ENCODE data around the genes BCAP29, LAMB1, IMMP2L and SMIM30.

- PRO-cap, result no peak
Observed at GRCh38 chr7:107069328-107070127, 25.0 kb downstream of the PRKAR2B start.

GRCh38 chr7:107387447-107388077 is 82.3 kb upstream of the GPR22 start:
- PRO-cap, result no peak

GRCh38 chr7:107492485-107493011 is 22.7 kb downstream of the GPR22 start:
- PRO-cap, result no peak

DNA sequence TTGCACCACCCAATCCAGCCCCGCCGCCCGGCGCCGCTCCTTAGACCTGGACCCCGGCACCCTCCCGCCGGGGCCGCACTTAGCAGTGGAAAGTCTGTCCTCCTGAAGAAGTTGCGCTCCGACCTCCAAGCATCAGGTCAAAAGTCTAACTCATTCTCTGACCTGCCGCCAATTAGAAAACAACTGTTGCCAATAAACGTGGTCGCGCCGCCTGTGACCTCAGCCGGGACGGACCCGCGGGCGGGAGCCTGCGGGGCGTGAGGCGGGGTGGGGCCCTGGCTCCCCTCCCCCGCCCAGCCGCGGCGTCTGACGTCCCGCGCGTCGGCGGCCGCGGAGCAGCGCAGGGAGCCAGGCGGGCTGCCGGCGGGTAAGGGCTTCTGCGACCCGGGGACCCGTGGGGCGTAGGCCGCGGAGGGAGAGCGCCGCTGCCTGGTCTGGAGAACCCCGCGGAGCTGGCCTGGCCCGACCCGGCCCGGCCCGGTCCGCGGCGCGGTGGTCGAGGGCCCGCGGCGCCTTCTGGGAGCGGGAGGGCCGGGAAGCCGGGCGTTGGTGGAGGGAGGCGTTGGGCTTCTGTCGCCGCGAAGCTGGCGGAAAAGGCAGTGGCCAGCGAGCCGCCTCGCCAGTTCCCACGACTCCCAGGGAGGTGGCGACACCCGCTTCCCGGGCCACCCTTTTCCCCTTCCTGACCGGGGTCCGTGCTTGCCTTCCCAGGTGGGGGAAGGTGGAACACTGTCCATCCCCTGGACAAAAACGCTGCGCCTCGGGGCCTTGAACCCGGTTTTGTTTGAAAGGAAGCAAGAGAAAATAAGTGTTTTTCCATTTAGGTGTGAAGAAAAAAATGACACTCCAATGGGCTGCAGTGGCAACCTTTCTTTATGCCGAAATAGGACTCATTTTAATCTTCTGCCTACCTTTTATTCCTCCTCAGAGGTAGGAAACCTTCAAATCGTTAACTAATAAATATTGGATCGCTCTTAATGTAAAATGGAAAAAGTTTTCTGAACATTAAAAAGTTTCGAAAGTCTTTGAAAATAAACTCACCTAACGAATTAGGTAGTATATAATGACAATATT is at the start of gene BCAP29:
BCAP29 (plus strand) TSS at position 312 of the 1,074 bp plus-strand sequence.
- PRO-cap, result unidirectional peak, plus-strand start at position 333 of the sequence; unidirectional peak, plus-strand start at position 404 of the sequence; bidirectional peak, plus-strand start at position 542 of the sequence, minus-strand start at position 518 of the sequence; bidirectional peak, plus-strand start at position 631 of the sequence, minus-strand start at position 564 of the sequence

- PRO-cap, result no peak
Observed at GRCh38 chr7:108001141-108001818, 1.7 kb downstream of the LAMB1 start.

- PRO-cap, result bidirectional peak, plus-strand start at chr7:108003222, minus-strand start at chr7:108003154
Observed at GRCh38 chr7:108002615-108003912, at the start of gene LAMB1. TSS of gene LAMB1 (minus strand) at chr7:108003161.

DNA sequence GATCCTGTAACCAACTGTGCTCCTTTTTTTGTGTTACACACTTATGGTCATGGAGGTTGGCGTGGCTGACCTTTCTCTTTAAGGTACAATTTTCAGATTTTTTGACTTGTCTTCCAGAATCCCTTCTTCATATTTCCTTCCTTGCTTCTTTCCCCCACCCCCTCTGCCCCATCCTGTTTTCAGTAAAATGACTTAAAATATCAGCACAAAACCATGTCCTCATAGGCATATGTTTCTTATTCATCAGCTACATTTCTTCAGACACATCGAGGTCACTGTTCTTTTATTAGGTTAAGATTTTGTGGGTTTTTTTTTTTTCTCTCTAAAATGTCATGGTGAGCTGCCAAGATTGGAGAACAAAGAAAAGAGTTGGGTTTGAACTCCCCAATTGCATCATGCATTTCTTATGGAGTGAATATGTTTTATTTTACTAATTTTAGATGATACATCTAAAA is 35.9 kb downstream of the LAMB4 start:
- PRO-cap, result unidirectional peak, minus-strand start at position 165 of the sequence

- PRO-cap, result no peak
Observed at GRCh38 chr7:108211294-108211886, 81.2 kb upstream of the LAMB4 start.

- PRO-cap, result no peak
Observed at GRCh38 chr7:108470486-108471215, 14.4 kb upstream of the NRCAM start.

GRCh38 chr7:108527922-108528928 is 2.3 kb upstream of the PNPLA8 start:
- PRO-cap, result no peak

DNA sequence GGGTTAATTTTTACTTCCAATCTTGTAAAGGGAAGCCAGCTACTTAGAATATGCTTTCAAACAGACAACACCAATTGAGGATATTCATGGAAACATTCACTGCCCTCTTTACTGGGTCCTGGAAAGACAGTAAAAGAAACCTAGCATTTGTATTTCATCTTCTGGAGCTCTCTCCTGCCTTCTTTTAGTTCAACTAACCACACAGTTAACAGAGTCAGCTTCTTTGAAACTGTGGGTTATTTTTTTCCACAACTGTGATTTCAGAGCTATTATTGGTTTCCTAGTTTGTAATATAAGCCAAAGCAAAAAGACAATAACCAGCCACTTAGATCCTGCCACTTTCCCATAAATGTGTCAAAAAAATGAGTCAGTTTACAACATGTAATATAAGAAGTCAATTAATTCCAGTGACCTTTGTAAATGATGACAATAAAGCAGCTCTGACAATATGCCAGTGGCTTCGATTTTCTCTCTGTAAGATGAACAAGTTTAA is 1.8 kb downstream of the LRRN3 start:
- PRO-cap, result no peak

- PRO-cap, result no peak
Observed at GRCh38 chr7:111231364-111231995, 140.6 kb downstream of the LRRN3 start.

GRCh38 chr7:111393208-111393921 is 168.9 kb downstream of the IMMP2L start:
- PRO-cap, result no peak

GRCh38 chr7:111399908-111400801 is 162.1 kb downstream of the IMMP2L start:
- PRO-cap, result no peak

- PRO-cap, result bidirectional peak, plus-strand start at chr7:111562617, minus-strand start at chr7:111562477
Observed at GRCh38 chr7:111562340-111562818, at the start of gene IMMP2L. TSS of gene IMMP2L (minus strand) at chr7:111562492.

DNA sequence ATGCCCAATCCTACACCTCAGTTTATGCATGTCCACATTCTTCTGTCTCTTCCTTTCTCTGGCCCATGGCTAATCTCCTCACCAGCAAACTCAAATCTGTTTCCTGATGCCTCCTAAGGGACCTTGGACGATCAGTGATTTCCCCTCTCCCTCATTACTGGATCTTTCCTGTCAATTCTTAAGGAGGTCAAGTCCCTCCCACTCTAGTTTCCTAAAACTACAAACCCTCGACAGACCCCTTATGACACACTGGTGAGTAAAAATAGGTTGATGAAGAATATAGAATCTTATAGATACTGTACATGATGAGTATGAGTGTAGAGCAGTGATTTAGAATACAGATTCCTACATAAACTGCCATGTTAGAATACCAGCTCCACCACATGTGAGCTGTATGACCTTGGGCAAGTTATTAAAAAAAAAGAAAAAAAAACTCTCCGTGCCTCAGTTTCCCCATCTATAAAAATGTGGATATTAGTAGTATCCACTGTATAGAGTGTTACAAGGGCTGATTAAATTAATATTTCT is 236.2 kb downstream of the DOCK4 start:
- PRO-cap, result no peak

DNA sequence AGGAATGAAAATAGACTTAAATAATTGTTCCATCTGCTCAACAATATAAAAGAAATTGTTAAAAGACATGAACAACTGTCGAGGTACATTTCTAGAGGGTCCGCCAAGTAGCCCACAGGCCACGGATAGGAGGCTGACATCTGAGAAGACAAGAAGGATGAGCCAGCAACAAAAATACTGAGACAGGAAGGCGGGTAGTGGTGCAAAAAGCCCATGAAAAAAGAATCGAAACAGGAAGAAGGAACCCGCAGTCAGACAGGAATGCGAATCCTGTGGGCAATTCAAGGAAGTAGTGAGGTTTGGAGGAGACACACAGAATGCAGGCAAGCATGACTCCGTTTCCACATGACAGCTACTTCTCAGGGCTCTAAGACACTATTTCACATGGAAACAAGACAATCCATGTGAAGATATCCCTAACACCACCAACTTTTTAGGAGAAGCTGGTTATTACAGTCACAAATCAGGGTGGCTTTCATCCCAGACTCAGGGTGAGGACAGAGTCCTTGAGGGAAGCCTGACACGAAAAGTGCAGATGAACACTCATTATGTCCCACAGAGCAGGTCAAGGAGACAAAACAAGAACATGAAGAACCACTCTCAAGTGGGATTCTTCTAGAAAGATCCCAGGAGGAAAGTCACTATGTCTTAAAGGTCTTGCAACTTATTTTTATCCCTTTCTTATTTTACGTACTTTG is 125.1 kb downstream of the DOCK4 start:
- PRO-cap, result no peak

- PRO-cap, result no peak
Observed at GRCh38 chr7:112245268-112245612, 38.7 kb downstream of the ZNF277 start.

DNA sequence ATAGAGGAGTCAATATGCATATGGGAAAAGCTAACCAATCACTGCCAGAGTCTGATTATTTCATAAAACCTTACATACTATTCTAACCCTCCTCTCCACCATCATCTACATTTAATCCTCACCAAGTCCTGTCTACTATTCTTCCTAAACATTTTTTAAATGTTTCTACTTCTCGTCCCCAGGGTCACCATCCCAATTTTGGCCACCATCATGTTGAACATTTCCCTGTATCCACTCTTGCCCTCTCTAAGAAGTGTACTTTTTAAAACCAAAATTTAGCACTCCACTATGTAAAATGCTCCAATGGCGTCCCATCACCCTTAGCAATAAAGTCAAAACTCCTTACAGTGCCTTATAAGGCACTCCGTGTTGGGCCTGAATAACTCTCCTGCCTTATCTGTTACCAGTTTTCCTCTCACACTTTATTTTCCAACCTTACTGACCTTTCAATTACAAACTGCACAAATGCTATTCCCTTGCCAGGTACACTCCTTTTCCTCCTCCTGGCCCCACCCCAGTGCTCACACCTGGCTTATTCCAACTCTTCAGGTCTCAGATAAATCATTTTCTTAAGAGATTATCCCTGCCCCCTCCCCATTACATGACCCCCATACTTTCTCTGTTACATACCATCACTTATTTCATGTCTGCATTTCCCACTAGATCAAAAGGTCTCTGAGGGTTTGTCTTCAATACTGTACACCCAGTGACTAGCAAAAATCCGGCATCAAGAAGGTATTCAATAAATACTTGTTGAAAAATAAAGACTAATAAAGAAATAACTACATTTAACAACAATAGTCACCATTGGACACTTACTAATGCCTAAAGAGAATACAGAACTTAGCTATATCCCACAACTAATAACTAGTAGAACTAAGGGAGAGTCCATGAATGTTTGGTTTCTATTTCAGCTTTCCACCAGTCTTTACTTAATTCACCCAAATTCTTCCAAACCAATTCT is 1.3 kb downstream of the TMEM168 start:
- PRO-cap, result no peak

GRCh38 chr7:113118042-113118732 is at the start of gene SMIM30:
TSS of gene SMIM30 (minus strand) at chr7:113118554.
- PRO-cap, result unidirectional peak, plus-strand start at chr7:113118671

Data from pulmonary artery (tissue), 1 donor.